ENCODE measurements around a stretch of chr1.

GRCh38 chr1:58785424-58786198 is 1.8 kb upstream of the JUN start:
- RRBS = no CpG with 5 or more reads among the region's 14 CpGs

DNA sequence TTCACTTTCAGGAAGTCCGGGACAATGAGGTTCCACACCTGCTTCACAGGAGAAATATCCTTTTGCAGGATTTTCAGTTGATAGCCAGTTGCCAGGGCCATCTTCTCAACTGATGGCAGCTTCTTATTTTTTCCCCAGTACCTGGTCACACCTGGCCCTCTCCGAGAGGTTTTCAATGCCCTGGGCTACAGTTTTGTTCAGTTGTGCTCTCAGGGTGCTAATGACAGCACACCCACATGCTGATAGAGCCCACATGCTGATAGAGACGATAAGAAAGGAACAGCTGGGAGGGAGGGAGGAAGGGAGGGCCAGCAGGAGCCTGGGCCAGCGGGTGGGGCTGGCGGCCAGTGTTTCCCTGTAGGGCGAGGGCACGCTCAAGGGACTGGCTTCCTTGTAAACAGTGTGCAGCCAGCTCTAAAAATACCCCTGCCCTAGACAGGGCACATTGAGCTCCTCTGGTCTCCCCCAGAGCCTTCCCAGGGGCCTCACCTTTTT is 112.7 kb upstream of the JUN start:
- RRBS = no CpG with 5 or more reads among the region's 7 CpGs

- RRBS = no CpG with 5 or more reads among the region's 12 CpGs
Observed at GRCh38 chr1:58898775-58899646, 115.2 kb upstream of the JUN start.

DNA sequence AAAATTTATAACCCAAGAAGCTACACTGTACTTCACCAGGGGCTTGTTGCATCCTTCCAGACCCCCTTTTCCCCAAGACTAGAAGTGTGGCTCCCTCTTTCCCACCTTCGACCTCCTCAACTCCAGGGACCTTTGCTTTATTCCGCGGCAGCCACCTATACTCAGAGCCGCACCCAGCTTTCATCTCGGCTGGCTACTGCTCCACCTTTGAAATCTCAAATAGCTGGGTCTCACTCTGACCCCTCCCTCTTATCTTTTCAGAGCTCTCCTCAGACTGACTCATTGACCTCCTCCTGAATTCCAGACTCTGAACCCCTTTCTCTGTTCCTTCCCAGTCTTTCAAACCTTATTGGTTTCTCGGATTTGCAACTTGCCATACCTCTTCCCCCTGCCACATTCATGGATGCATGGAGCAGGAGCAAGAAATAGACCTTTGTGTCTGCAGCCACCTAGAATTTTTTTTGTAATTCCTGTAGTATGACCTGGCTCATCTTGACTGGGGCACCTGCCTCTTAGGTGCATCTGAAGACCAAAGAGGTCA is 144.7 kb upstream of the JUN start:
- RRBS = no CpG with 5 or more reads among the region's 6 CpGs

DNA sequence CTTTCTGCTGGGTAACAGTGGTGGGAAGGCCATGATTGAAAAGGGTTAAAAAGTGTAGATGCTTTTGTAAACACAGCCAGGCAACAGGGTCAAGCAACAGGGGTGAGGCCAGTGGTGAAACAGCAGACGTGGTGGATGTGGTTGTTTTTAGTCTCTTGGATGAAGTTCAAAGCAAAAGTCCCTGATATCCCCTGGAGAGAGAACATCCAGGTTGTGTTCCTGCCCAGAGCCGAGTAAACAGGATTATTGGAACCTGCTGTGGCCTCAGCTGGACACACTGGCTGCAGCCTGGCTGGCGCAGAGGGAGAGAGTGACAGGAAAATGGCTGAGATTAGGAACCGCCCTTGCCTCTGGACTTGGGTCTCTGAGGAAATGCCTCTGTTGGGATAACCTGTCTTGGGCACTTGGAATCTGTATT is 198.7 kb upstream of the JUN start:
- RRBS = no CpG with 5 or more reads among the region's 4 CpGs

- RRBS = no CpG with 5 or more reads among the region's 2 CpGs
Observed at GRCh38 chr1:59139394-59139862, 157.5 kb upstream of the FGGY start.

DNA sequence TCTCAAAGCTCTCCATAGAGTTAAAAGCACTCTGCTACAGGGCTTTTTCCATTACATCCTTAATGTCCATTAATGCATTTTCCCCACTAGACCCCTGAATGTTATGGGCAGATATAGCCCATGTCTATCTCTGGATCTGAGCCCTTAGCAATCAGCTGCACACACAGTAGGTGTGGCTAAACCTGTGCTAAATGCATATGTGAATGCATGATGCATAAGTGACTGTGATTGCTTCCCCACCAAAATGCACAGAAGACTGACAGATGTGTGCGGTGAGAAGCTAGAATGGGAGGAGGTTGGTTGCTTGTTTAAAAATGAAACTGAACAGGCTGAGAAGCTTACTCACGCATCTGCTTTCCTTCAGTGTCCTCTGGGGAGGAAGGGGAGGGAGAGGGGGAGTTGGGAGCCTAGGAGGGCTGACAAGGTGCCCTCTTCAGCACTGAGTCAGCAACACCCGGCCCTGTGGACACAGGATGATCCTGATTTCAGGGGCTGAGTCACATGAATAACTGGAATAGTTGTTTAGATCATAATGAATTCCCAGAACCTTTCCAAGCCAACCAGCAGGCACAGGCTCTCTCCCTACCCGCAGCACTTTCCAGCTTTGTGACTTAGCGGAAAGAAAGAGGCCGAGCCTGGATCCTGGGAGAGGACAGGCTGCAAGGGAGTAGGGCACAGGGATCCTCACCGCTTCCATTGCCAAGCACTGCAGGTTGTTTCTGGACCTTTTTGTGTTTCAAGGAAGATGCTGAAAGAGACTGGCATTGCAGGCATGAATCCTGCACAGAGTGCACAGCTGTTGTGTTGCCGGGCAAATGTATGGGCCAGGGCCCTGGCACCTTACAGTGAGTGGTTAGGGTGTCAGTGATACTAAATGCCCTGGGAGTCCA is 145.9 kb upstream of the FGGY start:
- RRBS = no CpG with 5 or more reads among the region's 8 CpGs

- RRBS = no CpG with 5 or more reads among the region's 2 CpGs
Observed at GRCh38 chr1:59487362-59487860, 190.5 kb downstream of the FGGY start.

DNA sequence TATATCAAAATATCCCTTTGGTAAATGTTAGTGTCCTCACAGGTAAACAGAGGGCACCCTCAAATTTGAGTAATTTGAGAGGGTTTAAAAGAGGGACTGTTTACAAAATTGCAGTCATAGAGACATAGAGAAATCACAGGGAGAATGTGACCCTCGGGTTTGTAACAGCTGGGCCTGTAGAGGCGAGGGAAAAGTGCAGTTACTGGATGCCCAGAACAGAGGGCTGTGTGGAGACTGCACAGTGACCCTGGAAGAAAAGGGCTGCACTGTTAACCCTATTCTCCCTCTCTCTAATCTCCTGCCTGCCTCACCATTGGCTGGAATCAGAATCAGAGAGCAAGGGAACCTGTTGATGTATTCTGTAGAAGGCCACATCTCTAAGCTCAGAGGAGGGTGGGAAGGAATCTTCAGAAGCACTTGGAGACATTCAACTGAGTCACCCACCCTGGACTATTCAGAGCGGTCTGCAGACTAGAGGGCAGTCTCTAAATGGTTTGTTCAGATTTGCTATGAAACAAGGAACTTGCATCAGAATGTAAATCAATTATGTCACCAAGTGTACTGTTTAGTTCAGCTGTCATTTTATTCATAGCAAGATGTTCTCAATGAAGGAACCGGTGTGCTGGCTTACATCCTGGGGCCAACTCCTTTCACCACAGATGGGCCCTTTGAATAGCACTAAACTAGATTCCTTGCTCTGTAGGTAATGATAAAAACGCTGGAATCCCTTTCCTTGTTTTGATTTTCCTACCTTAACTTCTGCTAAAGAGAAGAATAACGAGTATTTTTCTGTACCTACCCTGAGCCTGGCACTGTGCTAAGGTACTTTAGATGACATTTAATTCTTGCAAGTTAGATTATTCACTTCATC is 132.2 kb upstream of the HOOK1 start:
- RRBS = no CpG with 5 or more reads among the region's 6 CpGs

DNA sequence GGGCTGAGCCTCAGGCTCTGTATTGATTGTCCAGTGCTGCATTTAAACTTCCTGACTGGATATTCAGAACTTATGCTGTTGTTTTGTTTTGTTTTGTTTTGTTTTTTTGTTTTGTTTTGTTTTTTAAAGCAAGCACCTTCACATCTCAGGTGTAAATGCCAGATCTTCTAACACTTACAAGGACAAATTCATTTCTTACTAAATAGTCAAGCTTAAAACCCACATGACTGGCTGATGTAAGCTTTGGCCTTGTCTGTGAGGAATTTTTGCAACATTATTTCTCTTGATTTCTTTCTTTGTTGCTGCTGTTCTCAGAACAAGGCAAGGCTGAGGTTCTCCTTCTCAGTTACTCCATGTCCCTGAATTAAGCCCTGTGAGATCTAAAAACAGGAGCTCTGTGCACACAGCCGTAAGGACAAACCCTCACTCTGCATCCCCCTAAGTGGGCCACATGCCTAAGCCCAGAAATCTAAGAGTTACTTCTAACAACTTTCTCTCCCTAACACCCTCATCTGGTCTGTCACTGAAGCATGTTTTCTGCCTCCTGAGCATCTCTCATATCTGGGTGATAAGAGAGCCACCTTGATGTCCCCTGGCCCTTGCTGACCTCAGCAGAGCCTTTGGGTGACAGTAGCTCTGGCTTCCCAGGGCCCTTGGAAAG is 81.3 kb upstream of the HOOK1 start:
- RRBS = no CpG with 5 or more reads among the region's 1 CpG

GRCh38 chr1:59847997-59848490 is 33.3 kb downstream of the HOOK1 start:
- RRBS = no CpG with 5 or more reads among the region's 3 CpGs

DNA sequence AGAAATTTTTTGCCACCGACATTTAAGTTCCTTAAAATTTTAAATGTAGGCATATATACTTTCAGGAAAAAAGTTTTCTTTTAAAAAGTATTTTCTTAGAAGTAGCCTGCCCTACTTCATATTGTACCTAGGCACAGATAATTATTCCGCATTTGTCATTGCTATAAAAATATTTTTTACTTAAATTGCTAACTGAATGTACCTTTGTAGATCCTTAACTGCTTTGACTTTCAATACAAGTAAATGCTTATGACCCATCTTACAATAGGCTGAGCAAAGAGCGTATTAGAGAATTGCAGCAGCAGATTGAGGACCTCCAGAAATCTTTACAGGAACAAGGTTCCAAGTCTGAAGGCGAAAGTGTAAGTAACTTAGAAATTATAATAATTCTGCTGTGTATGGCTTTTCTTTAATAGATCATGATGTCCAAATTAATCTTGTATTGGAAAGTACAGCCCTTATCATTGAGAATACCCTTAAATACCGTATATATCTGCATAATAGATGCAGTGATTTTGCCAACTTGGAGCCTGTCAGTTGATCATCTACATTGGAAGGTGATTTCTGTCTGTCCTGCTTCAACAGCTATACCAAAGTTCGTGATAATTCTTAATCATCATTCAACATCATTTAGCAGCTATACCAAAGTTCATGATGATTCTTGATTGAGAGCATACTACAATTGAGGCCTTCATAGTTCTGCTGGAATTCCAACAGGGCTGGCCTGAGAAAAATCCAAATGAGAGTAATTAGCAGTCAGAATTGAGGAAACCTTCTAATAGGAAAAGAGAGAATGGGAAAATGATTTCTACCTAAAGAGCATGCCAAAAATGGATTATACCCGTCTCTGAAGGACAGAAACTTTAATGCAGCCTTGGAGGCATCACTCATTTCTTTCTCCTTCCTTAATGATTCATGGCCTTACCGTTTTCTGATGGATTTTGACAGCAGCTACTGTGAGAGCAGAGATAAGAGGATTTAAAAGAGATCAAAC is 48.1 kb downstream of the HOOK1 start:
- RRBS = no CpG with 5 or more reads among the region's 8 CpGs

GRCh38 chr1:59921140-59921729 is 5.3 kb downstream of the CYP2J2 start:
- RRBS = 83% methylated on average over 1 of the region's 6 CpGs

GRCh38 chr1:60639702-60640400 is 442.5 kb upstream of the NFIA start:
- RRBS = no CpG with 5 or more reads among the region's 30 CpGs

GRCh38 chr1:60856838-60857124 is 225.6 kb upstream of the NFIA start:
- RRBS = no CpG with 5 or more reads among the region's 1 CpG

DNA sequence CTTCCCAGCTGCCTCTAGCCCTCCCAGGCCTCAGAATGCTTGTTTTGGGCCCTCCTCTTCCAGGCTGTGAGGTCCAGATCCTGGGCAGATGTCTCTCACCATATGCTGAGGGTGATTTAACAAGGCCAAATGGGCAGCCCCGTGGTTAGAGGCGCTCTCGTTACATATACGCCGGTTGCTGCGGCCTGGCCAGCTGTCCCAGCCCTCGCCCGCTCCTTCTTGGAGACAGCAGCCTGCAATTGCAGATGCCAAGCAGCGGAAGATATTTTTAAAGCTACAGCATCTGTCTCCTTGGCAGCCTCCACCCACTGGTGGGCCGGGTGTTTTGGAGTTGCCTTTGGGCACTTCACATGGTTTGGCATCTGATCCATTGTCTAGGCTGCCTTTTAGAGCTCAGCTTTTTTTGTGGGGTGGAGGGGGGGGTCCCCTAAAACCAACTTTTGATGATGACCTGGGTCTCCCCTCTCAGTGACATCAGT is 178.7 kb upstream of the NFIA start:
- RRBS = no CpG with 5 or more reads among the region's 10 CpGs

GRCh38 chr1:61049658-61050955 is 32.3 kb upstream of the NFIA start:
- RRBS = 24% methylated on average over 44 of the region's 94 CpGs

DNA sequence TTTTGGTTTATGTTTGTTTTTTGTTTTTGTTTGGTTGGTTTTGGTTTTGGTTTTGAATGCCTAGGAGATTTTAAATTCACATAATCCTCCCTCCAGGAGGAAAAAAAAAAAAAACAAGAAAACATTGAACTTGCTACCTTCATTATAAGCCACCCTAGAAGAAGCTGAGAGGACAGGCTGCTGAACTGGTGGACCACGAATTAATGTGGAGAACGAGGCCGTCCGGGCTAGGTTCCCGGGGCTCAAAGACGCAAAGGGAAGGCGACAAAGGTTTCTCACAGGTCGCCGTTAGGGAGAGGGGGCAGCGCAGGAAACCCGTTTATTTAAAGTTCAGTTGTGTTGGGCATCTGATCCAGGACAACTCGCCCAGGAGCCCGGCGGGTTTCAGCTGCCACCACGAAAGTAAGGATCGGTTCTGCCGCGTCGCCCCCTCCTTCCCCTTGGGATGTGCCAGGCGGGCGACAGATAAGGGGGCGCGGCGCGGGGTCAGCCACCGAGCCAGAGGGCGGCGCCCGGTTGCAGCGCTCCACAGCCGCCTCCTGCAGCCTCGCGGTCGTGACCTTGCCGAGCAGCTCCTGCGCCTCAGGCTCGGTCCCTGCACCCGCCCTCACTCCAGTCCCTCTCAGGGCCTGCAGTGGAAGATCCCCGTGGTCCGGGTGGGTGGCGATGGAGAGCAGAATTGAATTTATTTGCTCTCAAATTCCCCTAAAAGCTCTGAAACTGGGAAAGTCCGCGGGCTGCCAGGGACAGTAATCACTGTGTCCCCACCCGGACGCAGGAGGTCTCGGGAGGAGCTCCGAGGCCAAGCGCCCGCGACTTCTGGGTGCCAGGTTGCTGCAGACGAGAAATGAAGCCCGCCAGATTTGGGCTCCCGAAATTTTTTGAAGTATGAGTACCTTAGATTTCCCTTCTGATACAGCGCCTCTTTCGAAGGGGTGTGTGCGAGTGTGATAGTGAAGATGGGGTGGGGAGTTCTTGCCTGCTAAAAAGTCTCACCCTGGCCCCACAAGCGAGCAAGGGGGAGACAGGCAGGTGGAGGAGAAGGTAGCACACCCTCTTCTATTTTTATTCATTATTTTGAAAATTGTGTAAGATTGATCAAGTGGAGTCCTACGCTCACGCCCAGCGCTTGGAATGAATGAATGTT is 28.5 kb upstream of the NFIA start:
- RRBS = 32% methylated on average over 2 of the region's 60 CpGs

DNA sequence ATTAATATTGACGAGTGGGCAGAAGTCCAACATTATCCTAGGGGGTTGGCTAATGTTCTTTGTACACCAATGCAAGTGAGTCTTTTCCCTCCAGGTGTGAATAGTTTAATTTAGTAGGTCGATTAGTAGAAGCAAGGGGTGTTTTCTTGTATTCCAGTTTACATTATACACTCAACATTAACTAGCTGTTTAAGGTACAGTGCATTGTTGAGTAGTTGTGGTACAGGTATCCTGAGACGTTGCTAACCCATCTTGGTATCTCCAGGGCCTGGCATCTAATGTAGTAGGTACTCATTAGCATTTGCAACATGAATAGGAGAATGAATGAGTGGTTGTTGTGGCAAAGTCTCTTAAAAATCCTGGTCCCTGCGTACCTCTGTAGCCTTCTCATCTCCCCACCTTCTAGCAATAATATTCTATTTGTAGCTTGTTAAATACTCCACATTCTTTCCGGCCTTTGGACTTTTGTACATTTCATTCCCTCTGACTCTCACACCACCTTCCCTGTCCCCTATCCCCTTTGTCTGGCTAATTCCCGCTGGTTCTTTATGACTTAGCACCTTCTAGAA is 65.6 kb downstream of the NFIA start:
- RRBS = no CpG with 5 or more reads among the region's 6 CpGs